ENCODE measurements around a stretch of chr18.

DNA sequence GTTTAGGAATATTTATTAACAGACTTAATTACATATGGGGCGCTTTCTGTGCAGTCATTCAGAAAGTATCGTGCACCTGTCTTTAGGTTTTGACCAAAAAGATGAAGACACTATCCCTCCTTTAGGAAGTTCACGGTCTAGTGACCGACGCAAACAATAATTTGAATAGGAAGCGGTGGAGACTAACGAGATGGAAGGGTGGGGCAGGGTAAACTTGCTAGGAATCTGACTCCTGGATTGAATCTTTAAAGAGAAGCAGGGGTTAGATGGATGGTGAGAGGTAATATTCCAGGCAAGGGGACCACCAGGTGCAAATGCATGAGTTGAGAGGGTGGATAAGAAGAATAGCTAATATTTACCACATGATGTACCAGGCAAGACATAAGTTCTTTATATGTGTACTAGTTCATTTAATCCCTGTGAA lies 681 bp upstream of the TXNL1 start:
- PRO-cap, 2 experiments, result no peak in any of the 2 experiments

DNA sequence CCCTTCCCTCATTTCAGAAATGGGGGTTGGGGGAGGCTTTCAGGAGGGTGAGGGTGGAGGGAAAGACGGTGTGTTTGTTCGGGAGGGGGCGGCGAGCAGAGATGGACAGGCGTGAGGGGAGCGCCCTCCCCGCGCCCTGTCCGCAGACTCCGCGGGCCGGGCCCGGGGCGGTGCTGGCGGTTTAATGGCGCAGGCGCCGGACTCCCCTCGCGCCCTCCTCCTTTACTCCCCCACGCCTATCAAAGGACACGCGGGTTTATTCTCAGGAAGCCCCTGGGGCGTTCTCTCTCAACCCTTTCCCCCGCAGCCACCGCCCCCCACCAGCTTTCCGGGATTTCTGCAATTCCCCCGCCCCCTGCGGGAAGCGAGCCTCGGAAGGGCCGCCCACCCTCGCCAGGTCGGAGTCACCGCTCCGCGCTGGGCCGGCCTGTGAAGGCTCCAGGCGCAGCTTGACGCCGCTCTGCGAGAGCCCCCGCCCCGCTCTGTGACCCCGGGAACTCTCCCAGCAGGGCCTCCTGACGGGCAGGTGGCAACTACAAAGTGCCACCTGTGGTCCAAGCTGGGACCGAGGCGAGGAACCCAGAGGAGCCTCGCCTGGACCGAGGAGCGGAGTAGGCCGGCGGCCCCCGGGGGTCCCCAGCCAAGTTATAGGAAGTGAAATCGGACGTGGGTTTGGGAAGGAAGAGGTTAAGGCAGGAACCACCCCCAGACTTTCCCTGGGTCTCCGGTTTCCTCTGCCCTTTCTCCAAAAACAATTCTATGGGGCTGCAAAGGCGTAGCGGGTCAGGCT lies 1.1 kb downstream of the ST8SIA3 start:
- PRO-cap, 2 experiments, result no peak in any of the 2 experiments

DNA sequence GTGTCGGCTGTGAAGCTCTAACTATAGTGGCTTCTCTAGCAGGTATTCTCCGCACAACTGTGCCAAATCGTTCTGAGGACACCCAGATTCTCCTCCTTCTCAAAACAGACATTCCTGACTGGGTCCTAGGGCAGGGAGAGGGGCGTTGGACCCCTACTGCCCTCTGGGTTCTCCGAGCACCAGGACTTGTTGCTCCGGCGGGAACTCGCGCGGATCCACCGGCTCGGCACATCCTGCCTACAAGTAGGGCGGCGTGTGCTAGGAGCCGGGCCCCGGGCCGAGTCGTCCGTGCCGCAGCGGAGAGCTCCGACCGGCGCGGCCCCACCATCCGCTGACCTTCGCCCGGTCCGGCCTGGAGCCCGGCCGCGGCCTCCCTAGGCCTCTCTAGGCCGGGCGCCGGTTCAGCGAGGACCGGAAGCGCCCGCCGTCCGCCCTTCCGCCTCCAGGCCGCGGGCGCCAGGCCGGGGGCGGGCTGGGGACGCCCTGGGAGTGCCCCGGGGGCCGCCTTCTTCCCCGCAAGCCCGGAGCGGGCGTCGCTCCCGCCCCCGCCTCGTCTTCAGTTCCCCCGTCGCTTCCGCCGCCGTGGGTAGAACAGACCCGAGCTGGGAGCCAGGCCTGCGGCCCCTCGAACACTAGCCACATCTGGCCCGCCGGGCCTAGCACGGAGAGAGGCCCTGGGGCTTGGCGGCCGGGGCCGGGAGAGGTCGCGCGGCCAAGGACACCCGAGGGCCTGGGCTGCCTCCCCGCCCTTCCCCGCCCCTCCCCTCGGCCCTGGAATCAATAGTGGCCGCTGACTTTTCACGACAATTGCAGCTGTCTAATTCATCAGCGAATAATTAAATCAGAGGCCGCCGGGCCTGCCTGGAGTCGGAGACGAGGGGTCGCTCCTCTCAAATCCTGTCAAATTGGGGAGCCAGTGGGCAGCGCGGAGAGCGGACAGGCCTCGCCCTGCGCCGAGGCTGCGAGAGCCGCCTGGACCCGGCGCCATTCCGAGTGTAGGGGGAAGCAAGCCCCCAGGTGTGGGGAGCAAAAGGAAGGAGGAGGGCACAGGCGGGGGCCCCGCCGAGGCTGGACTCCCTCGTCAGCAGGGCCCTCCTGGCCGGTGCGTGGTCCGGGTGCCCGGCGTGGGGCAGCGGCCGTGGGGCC lies 7.4 kb upstream of the ONECUT2 start:
- PRO-cap, 2 experiments, result peak in 2 of 2 experiments; most common plus-strand start position 459 of the sequence (in 2); most common minus-strand start position 344 of the sequence (in 1)

DNA sequence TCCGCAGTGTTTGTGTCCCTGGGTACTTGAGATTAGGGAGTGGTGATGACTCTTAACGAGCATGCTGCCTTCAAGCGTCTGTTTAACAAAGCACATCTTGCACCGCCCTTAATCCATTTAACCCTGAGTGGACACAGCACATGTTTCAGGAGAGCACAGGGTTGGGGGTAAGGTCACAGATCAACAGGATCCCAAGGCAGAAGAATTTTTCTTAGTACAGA lies 10.5 kb upstream of the NARS1 start:
- PRO-cap, 2 experiments, result no peak in any of the 2 experiments

DNA sequence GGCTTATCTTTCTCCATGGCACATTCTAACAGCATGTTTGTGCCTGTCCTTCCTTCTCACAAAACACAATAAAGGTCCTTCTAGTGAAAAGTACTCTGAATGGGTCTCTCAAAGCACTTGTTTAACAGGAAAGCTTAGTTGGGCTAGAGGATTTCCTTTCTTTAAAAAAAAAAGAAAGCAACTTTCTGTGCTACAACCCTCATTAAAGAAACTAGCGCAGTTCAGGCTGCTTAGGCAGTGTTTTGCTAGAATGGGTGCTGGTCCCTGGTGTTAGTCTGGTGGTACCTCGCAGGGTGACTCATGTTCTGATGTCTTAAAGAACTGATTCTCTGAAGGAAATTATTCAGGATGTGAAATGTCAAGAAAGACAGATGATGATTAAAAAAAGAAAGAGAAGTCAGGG lies 75.1 kb downstream of the ATP8B1 start:
- PRO-cap, 2 experiments, result no peak in any of the 2 experiments

DNA sequence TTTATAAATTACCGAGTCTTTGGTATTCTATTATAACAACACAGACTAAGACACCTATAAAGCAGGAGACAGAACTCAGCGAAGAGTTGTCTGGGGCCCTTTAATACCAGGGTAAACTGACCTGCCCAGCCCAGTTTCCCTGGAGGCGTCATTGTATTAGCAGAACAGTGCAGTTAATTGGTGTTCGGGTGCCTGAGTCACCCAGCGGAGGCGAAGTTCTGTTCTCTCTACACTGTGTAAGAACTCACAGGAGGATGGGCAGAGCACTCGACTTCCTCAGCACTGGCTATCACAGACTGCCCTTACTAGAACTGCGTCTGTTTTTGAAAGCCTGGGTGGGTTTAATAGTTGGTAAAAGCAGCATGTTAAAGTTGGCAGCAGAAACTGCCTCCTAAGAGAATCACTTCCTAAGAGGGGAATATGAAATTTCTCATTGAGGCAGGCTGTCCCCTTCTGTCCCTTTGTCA lies 106.5 kb upstream of the ATP8B1 start:
- PRO-cap, 2 experiments, result no peak in any of the 2 experiments

- PRO-cap, 2 experiments, result no peak in any of the 2 experiments
Observed at GRCh38 chr18:58070982-58071611, 27.1 kb downstream of the NEDD4L start.

DNA sequence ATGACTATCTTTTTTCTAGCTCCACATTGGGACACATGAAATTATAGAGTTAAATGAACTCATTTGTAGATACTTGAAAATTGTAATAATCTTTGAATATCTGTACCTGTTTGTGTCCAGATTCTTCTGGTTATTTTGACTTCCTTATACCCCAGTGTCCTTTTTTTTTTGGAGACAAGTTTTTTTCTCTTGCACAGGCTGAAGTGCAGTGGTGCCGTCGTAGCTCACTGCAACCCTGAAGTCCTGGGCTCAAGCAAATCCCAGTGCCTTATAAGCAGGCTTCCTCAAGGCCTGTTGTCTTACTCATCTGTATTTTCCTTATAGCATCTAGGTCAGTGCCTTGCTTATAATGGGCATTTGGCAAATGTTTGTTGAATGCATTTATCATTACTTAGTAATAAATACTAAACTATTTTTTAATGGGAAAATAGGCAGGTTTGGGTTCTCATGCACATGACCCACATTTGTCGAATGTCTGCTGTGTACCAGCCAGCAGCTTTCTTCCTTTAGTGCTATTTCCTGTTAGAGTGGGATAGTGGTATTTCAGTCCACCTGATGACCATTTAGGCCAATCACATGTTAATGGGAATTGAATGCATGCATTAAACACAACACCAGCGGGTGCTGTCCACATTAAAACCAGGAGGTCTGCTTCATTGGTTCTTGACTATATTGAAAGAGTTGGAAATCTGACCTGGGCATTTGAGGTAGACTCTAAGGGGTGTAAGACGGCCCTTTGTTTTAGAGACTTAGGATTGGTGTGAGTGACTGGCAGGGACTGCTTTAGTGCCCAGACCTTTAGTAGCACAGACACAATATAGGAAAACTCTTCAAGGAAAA lies 55.2 kb downstream of the NEDD4L start:
- PRO-cap, 2 experiments, result no peak in any of the 2 experiments

- PRO-cap, 2 experiments, result peak in 2 of 2 experiments; most common plus-strand start chr18:58118297 (in 1); most common minus-strand start chr18:58118096 (in 2)
Observed at GRCh38 chr18:58117776-58118441, 73.9 kb downstream of the NEDD4L start.

DNA sequence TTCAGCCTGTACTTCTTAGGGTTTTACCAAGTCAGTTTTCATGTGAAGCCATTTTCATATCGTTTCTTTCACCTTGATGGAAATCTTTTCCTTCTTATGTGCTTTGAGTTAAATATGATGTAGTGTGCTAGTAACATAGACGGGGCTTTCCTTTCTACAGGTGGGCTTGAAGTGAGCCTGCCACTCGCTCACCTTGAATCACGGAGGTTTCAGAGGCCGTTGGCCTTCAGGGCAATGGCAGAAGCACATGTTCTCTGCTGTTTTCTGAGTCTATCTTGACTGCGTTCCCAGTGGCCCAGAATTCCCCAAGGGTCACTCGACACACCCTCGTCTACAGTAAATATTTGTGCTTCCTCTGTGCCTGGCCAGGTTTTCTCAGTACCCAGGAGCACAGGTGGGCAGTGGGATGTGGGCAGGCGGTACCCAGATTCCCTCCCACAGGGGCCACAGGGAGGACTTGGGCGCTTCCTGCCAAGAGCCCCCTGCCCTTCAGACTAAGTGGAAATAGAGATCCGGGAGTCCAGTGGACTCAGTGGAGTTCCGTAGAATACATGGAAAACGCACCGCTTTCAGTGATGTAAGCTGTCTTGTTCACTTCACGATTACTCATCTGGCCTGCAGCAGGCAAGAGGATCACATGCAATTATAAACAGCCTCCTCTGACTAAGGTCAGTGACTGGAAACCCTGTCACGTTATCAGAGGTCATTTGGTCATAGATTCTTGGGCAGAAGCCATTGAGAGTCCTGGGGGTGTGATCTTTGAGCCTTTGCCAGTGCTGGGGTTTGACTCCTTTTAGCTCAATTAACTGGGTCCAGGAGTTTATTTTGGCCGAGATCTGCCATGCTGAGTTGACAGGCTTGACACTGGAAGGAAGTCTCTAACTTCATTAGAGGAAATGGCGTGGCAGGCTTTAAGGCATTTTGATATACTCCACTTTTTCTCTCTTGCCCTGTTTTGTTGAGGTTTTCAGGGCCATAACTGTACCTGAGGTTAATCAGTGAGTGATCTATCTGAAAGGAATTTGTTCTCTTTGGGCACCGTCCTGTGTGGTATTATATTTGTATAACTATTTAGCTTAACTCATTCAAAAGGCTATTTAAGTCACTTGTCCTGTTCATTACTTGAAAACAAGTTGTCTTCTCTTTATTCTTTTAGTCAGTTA lies 179.9 kb downstream of the NEDD4L start:
- PRO-cap, 2 experiments, result peak in 1 of 2 experiments; most common plus-strand start position 820 of the sequence (in 1); most common minus-strand start position 608 of the sequence (in 1)

GRCh38 chr18:58232659-58233147 lies 188.7 kb downstream of the NEDD4L start:
- PRO-cap, 2 experiments, result no peak in any of the 2 experiments

GRCh38 chr18:58247119-58248078 lies 203.4 kb downstream of the NEDD4L start:
- PRO-cap, 2 experiments, result peak in 2 of 2 experiments; most common minus-strand start chr18:58247694 (in 2)

DNA sequence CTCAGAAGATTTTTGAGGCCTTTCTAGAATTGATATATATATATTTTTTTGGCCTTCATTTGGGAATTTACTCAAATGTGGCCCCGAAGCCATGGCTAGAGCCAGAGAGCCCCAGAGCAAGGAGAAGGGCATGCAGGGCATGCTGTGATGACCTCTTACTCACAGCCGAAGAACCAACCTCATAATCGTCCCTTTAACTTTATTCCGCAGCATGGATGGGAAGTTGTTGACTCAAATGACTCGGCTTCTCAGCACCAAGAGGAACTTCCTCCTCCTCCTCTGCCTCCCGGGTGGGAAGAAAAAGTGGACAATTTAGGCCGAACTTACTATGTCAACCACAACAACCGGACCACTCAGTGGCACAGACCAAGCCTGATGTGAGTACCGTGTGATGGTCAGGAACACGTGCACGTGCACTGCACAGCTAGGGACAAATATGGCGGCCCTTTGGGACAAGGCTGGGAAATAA lies 280.8 kb downstream of the NEDD4L start:
- PRO-cap, 2 experiments, result no peak in any of the 2 experiments

DNA sequence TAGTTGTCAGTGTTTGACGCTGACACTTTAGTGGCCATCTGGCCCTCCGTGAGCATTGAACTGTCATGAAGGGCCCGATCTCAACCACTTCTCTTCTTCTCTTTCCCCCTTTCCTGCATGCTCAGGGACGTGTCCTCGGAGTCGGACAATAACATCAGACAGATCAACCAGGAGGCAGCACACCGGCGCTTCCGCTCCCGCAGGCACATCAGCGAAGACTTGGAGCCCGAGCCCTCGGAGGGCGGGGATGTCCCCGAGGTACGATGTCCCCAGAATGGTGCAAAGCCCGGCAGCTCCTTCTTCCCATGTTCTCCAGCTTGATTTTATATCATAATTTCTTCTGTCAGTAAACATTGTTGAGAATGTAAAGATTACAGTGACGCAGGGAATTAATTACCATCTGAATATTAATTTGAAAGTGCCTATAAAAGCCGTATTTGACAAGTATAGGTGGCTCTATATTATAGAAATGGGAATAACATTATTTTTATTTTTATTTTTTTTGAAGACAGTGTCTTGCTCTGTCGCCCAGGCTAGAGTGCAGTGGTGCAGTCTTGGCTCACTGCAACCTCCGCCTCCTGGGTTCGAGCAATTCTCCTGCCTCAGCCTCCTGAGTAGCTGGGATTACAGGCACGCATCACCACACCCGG lies 285.0 kb downstream of the NEDD4L start:
- PRO-cap, 2 experiments, result no peak in any of the 2 experiments

DNA sequence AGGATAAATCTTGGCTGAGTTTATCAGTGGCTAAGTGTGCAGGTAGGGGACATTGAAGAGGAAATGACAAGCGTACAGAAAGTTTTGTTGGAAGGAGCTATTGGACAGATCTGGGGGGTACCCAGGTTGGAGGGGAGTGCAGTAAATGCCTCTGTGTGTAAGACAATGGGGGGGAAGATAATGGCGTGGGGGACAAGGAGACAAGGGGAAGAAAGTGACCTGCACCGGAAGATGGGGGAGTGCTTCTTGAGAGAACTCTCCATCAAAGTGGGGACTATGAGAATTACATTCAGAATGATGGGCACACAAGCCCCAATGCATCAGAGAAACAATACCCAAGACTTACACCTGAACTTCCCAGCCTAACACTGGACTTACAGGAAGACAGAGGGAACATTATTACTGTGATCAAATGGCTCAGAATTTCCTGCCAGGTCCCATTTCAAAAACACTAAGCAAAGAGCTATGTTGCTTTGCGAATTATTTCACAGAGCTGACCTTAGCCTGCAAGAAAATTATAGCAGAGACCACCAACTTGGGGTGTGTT lies 189.9 kb downstream of the ALPK2 start:
- PRO-cap, 2 experiments, result no peak in any of the 2 experiments

GRCh38 chr18:58442459-58442776 lies 186.5 kb downstream of the ALPK2 start:
- PRO-cap, 2 experiments, result no peak in any of the 2 experiments

- PRO-cap, 2 experiments, result peak in 2 of 2 experiments; most common minus-strand start chr18:58451876 (in 1)
Observed at GRCh38 chr18:58451584-58451937, 177.3 kb downstream of the ALPK2 start.

GRCh38 chr18:58454224-58455471 lies 174.2 kb downstream of the ALPK2 start:
- PRO-cap, 2 experiments, result peak in 2 of 2 experiments; most common plus-strand start chr18:58454595 (in 1); most common minus-strand start chr18:58454949 (in 2)

- PRO-cap, 2 experiments, result no peak in any of the 2 experiments
Observed at GRCh38 chr18:58460362-58460654, 168.6 kb downstream of the ALPK2 start.

DNA sequence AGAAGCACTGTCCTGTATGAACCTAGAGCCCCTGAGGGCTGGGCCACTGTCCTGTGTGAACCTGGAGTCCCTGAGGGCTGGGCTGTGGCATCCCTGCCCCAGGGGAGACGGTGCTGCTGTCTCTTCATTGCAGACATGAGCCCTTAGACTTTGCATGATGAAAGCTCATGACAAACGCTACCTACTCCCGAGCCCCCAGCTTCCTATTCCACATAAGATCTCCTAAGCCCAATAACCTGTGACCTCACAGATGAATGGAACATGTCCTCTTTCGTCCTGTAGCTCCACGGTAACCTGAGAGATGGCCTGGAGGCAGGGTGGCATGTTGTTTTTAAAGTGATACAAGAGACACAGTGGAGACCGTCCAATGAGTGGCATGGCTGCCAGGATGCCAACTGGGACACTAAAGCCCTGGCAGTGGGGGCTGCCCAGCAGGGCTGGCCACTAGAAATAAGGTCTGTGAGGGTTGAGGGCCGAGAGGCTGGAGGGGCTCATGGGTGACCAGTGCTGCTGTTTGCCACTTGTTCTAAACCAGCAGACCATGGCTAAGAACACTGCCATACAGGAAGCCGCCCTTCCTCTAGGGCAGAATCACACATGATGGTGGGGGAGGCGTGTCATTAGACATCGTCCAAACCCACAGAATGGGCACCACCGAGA lies 72.0 kb downstream of the ALPK2 start:
- PRO-cap, 2 experiments, result no peak in any of the 2 experiments

All from Metastatic Liver Carcinoma in the Adrenal Gland (tissue), 2 donors.